Osteocyte (in vitro differentiated cells): ENCODE results near the genes BTG3, APP and ADAMTS5.

- PRO-cap: no peak
Observed at GRCh38 chr21:17070779-17071216, 442.0 kb upstream of the CXADR start.

DNA sequence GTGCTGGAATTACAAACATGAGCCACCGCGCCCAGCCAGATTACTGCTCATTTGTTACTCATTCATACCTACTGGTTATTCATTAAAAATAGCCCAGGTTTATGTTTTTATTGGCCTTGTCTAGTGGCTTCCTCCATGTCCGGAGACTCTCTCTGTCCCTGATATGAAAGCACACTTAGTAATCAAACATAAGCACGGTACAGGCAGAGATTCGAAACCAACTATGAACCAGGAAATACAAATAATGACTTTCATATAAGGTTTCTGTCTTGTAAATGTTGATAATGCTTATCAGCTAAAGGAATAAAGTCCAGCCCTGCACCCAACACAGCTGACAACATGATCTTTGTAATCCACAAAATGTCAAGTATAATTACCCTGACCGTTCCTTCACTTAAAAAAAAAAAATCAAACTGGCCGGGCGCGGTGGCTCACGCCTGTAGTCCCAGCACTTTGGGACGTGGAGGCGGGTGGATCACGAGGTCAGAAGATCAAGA, 50.4 kb upstream of the CXADR start:
- PRO-cap: no peak

- PRO-cap: no peak
Observed at GRCh38 chr21:17463296-17463776, 49.5 kb upstream of the CXADR start.

- PRO-cap: no peak
Observed at GRCh38 chr21:17471955-17472526, 40.8 kb upstream of the CXADR start.

- PRO-cap: no peak
Observed at GRCh38 chr21:17511686-17512311, 1.0 kb upstream of the CXADR start.

DNA sequence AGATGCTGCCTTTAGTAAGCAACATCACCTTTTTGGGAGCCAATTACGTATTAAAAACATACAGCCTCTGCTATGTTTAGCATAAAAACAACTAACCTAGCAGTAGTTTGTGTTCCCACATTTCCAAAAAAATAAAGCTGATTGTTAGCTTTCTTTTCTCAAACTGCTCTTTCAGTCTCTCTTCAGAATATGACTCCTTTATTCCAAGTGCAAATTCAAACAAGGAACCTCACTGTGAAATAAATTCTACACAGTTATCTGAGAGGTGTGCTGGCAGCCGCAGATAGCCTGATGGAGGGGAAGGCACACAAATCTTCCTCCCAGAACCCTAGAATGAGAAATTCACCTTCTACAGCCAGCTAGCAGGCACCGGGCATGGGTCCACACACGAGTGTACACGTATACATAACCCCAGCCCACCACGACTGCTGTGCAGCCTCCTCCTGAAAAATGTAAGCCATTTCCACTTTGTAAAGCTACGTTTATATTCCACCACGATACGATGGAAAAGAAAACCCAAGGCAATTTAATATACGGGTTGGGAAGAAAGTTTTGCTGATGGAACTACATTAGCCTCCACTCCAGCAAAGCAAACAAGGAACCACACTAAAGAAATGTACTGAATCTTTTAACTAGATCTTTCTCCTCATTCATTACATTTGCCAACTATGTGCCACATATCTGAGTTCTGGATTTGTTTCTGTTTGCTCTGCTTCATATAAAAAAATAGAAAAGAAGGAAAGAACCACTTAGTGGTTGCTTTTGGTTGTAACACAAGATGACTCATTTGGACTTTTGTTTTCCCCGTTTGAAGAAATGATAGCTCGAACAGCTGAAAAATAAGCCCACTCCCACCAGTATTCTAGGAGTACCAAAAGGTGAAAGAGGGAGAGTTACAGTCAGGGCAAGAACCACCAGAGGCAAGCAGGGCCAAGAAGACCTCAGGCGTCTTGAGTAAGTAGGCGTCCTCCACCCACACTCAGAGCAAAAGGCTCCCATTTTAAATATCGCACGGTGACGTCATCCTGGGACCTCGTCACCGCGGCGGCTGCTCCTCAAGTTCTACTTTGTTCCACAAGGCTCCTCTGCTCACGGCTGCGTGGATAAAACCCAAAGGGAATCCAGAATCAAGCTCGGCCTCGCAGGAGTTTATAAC, 1.6 kb downstream of the BTG3 start:
- PRO-cap: bidirectional peak, plus-strand start at position 1,036 of the sequence, minus-strand start at position 1,009 of the sequence

- PRO-cap: bidirectional peak, plus-strand start at chr21:17613060, minus-strand start at chr21:17612897
Observed at GRCh38 chr21:17612397-17613209, at the start of gene BTG3. Gene BTG3, minus strand, starts transcription at chr21:17612901.

- PRO-cap: no peak
Observed at GRCh38 chr21:17789603-17789938, 29.6 kb downstream of the C21orf91 start.

- PRO-cap: no peak
Observed at GRCh38 chr21:17798733-17799246, 20.4 kb downstream of the C21orf91 start.

DNA sequence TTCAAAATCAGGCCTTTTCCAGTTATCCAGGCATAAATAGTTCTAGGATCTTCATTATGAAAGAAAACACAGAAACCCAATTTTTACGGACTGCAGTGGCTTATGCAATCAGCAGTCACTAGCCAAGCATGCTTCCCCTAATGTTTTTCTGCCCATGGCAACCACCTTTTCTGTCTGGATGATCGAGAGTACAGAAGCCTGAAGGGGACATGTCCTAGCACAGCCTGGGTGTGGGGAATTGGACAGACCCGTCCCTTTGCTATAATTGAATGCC, 29.8 kb upstream of the NCAM2 start:
- PRO-cap: no peak

- PRO-cap: no peak
Observed at GRCh38 chr21:25880589-25881952, 146.3 kb downstream of the GABPA start.

DNA sequence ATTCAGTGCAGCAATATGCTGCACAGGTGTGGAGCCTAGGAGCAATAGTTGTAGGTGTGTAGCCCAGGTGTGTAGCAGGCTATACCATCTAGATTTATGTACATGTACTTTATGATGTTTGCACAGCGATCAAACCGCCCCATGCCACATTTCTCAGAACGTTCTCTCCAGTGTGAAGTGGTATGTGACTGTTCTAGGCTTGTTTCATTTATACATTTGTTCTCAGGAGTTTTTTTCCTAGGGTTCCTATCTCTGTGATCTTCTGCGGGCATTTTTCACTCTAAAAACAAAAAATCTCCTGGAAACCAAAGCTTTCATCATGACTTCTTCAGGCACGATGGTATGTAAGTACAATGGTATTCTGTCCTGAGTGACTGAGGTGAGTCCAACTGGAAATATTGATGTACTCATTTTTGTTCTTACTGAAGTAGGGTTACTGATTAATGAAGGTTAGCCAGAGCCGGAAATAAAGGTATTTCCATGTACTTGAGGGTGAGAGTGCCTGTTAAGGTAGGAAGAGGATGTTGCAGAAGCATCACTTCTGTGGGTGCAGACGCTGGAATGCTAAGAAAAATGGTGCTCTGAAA, 153.1 kb downstream of the GABPA start:
- PRO-cap: no peak

- PRO-cap: no peak
Observed at GRCh38 chr21:25903477-25904054, 168.8 kb downstream of the GABPA start.

- PRO-cap: no peak
Observed at GRCh38 chr21:26077430-26078003, 93.1 kb downstream of the APP start.

DNA sequence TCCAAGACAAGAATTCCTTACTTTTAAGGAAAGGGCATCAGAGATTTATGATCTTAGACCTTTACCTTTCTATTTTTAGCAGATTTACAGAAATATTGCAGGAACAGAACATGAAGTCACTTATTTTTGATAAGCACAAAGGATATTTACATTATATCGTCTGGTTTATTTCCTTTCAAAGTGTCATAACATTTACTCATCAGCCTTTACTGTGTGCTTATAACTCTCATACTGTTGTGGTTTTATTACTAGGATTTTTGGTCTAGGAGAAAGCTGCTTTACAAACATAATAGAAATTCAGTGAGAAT, 47.6 kb downstream of the APP start:
- PRO-cap: no peak

GRCh38 chr21:26170442-26171491, at the start of gene APP:
Gene APP, minus strand, starts transcription at chr21:26170770.
- PRO-cap: unidirectional peak, minus-strand start at chr21:26170767

DNA sequence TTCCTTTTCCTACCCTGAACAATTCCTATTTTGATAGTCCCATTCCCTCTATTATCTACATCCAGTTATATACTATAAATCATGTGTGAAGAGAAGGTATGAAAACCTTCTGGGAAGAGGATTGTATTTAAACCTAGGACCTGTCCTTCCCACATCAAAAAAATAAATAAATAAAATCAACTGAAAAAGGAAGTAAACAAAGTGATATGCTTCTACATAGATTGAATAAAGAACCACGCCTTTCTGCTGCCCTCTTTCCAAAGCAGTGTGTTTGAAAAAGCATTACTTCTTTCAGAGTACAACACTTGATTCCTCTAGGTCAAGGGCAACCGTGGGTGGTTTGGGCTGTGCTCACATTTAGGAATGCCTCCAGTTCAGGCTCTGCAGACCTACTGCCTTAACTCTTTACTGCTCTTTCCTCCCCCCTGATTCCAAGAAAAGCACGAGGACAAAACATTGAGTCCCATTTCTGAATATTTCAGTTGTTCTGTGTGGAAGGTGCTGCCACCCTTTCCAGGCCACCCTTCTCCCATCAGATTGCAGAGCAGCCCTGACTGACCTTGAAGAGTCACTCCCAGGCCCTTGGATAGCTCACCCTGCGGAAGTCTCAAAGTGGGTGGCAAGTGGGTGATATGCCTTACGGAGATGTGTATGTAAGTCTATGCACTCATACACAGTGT, 45.2 kb downstream of the ADAMTS1 start:
- PRO-cap: no peak

DNA sequence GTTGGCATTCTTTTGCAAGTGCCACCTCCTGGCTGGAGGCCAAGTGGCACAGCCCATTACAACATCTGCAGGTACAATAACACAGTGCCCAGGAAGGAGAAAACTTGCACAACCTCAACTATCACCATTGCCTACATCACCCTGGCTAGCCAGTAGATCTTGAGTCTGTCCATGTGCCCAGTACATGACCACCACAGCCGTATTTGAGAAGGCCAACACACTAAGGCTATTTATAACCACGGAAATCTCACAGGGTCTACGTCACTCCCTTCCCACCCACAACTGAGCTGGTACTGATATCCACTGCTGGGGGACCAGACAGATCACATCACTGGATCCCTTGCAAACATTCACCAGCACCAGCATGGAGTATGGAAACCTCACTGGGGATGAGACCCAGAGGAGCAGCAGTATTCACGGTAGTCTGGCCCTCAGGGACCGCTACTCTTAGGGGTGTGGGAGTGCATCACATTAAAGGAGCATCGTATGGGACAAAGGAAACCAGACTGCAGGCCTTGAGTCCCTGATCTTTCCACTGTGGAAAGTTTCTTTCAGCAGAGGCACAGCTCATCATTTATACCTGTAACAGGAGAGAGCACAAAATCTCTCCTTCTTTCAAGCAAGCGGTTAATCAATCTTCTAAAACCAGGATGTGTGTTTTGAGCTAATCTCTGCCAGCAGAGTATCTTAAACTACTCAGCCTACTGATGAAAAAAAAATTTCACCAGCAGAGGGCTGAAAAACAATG, 11.4 kb downstream of the ADAMTS1 start:
- PRO-cap: no peak

- PRO-cap: no peak
Observed at GRCh38 chr21:26964174-26964942, 2.5 kb downstream of the ADAMTS5 start.

DNA sequence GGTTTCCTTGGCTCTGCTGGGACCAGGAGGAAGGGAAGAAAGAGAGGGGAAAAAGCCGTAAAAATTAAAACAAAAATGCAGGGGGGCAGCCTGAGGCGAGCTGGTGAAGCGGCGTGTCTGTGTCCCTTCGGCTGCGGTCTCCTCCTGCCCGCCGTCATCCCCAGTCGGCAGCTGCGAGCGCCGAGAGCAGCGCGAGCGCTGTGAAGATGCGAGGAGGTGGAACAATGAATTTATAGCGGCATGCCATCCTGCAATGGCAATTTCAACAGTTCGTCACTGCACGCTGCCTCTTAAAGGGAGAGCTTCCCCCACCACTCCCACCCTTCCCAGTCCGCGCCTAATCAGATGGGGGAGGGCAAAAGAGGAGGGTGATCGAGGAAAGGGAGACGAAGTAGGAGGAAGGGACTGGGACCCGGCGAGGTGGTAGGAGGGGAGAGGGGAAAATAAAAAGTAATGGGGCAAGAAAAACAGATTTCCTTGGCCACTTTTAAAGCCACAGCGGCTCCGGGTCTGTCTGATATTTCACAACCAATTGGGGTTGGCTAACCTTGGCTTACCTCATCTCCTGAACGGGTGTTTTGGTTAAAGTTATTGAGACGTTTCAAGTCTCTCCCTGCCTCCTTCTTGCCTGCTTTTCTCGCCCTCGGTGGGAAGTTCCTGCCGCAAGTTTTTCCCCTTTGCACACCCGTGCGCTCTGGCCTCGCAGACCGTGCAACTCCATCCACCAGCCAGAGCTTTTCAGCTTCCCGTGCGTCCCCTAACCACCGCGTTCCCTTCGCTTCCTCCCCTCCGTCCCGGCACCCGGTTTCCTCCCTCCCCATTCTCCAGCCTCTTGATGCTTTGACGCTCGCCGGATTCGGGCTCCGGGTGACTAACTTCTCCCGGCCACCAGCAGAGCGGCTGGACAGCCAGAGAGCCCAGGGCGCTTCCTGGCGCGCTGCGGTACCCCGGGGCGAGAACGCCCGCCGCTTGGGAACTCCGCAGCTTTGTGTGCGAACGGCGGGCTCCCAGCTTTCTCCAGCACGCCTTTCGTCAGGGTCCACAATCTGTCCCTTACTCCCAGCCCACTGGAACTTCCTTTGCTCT, at the start of gene ADAMTS5:
TSS of gene ADAMTS5 (minus strand) at position 202 of the 1,086 bp plus-strand sequence.
- PRO-cap: bidirectional peak, plus-strand start at position 371 of the sequence, minus-strand start at position 202 of the sequence; unidirectional peak, minus-strand start at position 842 of the sequence; bidirectional peak, plus-strand start at position 894 of the sequence, minus-strand start at position 842 of the sequence